Hair follicle dermal papilla cell (primary cell): ENCODE measurements around a stretch of chr4.

GRCh38 chr4:1035307-1035922, 24.0 kb downstream of the FGFRL1 start:
- CAGE, long polyA plus RNA: no peak

- CAGE, long polyA plus RNA: no peak
Measured at GRCh38 chr4:1245001-1245733, 3.8 kb downstream of the CTBP1 start.

DNA sequence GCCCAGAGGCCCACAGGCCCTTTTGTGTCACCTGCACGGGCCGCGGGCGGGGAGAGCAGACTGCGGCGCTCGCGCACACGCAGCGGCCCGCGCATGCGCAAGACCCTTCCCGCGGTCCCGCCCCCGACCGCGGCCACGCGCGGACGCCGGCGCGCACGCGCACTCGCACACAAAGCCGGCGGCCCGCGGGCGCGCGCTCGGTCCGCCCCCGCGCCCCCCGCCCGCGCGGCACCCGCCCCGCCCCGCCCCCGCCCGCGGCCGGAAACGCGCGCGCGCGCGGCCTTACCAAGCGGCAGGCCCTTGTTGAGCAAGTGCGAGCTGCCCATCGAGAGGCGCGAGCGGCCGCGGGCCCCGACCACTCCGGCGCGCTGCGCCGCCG, 311 bp downstream of the CTBP1 start:
- CAGE, long polyA plus RNA: no peak

DNA sequence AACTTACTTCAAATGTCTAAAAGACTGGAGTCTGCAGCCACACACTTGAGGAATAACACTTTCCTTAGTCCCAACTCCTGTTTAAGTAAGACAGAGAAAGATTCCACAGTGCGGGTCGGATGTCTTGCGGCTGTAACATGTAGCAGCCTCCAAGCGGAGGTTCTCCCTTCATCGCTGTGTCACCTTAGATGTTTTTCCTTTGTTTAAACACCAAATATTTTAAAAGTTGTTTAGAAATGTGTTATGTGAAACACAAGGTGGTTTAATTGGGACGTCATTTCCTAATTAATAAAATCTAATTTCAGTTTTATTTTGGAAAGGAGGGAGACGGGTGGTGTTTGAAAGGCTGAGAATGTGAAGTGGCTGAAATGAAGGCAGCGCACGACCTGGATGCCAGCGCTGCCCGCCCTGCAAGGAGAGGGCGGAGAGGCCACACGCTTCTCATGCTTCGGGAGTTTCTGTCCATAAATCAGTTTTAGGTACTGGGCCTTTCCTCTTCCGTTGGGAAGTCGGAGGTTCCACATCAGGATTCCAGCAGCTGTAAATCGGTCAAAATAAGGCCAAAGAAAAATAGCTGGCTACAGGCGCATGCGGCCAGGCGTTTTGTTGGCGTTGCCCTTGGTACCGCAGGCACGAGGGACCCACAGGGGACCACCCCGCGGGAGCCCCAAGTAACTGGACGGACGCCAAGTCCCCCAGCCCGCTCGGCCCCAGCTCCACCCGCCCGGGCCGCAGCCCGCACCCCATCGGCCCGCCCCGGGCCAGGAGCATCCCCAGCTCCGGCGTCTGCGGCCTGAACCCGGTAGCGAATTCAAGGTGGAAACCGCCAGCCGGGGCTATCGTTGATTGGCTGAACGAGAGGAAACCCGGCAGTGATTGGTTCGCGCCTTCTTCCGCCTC, 563 bp upstream of the MAEA start:
- CAGE, long polyA plus RNA: no peak

- CAGE, long polyA plus RNA: no peak
Measured at GRCh38 chr4:1324009-1324765, 22.8 kb upstream of the UVSSA start.

- CAGE, long polyA plus RNA: no peak
Measured at GRCh38 chr4:1329262-1330418, 17.4 kb upstream of the UVSSA start.

GRCh38 chr4:1330598-1331189, 16.3 kb upstream of the UVSSA start:
- CAGE, long polyA plus RNA: no peak

DNA sequence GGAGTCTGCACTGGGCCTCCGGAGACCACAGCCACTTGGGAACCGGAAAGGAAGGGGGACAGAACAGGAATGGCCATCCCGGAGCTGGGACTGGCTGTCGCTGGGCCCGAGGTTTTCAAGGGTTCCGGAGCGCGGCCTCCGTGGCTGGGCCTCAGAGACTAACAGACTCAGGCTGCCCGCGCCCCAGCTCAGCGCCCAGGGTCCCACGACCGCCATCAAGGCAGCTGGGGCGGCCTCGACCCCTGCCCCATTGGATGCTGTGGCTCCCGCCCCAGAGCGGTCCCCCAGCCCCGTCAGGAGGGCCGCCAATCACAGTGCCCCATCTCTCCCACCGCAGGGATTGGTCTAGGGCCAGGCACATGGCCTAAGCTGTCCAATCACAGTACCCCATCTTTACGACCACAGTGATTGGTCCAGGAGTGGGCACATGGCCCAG, 105.2 kb upstream of the NKX1-1 start:
- CAGE, long polyA plus RNA: no peak

- CAGE, long polyA plus RNA: no peak
Measured at GRCh38 chr4:1568712-1569330, 115.3 kb downstream of the FAM53A start.

GRCh38 chr4:1717083-1717738, 3.9 kb downstream of the TMEM129 start:
- CAGE, long polyA plus RNA: no peak

DNA sequence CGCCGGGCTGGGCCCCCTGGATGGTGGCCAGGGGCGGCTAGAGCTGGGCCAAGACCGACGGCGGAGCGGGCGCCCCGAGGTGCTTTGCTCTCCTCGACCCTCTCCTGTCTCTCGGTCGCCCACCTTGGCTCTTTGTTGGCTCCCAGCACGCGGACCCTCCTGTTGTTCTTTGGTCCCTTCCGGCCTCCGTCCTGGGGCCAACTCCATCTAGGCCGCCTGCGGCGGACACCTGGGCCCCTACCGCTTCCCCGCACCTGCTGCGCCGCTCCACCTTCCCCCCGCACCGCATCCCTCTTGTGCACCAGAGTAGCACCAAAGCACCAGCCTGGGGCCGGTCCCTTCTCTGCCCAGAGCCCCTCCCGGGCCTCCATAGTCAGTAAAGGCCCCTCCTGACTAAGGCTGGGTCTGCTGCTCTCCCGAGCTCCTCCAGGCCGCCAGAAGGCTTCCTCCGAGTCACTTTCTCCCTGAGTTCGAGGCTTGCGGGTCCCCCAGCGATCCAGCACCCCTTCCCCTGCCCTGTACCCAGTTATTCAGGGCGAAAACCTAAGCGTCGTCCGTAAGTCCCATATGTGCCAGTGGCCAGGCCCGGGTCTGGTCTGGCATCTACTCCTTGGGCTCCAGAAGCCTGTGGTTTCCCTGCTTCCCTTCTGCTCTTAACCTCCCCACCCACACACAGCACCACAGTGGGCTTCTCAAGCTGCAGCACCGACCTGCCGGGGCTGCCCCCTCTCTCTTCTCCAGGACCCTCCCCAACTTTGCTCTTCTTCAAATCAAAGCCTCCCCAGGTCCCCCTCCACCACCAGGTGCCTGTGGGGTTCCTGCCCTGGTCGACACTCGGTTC, 737 bp downstream of the TACC3 start:
- CAGE, long polyA plus RNA: no peak

DNA sequence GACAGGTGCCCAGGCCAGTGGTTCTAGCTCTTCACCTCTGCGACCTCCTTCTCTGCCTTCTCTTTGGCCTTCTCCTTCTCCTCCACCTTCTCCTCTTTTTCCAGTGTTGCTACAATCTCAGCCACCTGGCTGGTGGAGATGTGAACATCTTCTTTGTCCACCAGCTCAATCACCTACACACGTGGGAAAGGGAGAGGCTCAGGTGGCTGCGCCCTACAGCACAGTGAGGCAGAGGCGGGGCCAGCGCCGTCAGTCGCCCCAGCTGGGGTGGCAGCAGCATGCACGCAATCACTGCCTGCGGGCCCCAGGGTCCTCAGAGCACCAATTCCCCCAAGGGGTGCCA, 21.3 kb downstream of the FGFR3 start:
- CAGE, long polyA plus RNA: no peak

DNA sequence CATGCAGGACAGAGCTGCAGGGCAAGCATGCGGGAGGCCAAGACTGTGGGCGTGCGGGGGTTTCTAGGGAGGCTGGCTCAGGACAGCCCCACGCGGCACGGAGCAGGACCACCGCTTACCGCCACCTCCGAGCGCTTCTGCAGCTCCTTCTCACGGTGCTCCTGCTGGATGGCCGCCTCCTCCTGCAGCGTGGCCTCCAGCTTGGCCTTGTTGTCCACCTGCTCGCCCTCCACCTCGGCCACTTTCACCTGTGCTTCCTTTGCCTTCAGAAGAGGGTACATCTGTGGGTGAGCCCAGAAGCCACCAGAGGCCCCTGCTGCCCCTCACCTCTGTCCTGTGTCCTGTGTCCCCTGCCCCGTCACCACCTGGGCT, 29.8 kb downstream of the FGFR3 start:
- CAGE, long polyA plus RNA: no peak

GRCh38 chr4:1841507-1841773, 14.5 kb downstream of the LETM1 start:
- CAGE, long polyA plus RNA: no peak

DNA sequence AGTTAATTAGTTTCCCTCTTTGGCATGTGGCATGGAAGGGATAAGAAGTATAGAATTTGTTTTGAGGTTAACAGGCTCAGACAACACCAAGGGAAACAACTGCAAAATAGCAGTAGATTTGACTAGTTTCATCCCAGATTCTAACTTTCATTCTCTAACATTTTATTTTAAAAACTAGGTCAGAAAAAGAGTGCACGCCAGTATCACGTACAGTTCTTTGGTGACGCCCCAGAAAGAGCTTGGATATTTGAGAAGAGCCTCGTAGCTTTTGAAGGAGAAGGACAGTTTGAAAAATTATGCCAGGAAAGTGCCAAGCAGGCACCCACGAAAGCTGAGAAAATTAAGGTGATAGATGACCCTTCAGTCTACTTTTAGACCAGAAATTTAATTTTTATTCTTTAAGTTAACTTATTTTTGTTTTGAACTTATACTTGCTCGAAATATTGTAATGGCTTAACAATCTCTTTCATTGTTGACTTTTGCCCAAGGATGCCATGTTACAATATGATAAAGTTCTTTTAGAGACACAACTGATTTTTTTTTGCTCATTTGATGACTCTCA, 45.6 kb downstream of the NSD2 start:
- CAGE, long polyA plus RNA: no peak

DNA sequence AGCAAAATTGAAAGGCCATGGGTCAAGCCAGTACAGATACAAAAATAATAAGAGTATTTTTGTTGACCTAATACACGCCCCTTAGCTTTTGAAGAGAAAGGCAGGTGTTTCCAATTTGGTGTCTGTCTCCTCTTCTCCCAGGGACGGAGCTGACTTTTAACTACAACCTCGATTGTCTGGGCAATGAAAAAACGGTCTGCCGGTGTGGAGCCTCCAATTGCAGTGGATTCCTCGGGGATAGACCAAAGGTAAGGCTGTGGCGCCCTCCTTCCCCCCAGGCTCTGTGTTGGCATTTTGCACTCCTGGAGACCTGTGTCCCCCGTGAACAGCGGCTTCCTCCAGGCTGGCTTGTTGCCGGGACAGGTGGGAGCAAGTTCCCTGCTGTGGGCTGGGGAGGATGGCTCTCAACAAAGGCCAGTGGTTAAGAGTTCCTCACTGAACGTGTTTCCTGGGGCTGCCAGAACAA, 33.6 kb downstream of the NELFA start:
- CAGE, long polyA plus RNA: no peak

DNA sequence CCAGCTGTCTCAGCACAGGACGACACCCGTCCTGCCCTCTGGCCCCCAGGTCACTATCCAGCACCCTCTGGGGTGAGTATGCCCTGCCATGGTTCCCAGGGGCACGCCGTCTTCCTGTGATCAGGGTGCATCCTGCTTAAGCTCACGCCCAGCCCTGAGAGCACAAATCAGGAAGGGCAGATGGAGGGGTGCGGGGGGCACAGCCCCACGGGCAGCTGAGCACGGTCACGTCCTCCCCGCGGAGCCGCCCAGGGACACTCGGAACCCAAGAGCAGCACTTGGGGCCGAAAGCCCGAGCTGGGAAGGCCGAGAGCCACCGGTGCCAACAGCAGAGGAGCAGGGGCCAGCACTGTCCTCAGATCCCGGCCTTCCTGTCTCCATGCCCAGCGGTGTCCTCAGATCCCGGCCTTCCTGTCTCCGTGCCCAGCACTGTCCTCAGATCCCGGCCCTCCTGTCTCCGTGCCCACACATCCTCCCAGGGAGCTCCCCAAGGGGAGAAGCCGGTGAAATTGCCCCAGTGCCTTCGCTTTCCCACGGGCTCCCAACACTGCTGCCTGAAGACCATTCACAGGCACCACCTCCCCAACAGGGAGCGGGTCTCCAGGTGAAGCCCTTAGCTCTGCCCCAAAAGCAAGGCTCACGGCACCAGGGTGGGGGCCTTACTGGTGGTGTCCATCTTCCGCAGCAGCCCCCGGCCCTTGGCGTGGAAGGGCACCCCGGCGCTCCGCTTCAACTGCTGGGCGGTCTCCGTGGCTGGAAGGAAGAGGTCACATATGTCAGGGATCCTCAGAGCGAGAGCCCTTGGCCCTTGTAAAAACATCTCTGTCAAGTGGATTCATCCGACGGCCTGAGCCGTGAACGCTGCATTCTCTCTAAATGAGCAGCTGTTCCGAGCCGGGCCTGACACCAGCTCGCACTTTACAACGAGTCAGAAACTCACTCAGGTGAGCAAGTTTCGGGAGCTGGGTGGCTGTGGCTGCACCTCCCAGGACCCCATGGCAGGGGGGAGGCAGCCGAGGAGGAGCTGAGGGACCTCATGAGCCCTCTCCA, 21.2 kb downstream of the NELFA start:
- CAGE, long polyA plus RNA: no peak

GRCh38 chr4:2040967-2041608, 707 bp upstream of the C4orf48 start:
- CAGE, long polyA plus RNA: no peak

DNA sequence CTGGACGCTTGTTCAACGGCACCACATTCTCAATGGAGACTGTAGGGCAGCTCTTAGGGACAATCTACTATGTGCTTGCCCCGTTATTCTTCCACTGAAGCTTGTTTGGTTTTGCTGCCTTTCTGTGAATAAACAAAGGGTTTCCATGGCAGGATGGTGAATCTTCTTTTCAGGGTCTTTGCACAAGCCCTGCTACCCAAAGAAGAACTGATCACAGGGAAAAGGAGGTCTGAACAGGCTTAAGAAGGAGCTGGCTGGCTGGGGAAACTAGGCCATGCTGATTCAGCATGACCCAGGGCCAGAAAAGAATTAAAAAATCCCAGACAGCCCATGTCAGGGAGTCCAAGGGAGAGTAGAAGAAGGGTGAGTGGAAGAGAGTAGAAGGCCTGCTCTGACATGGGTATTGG, 35.7 kb downstream of the NAT8L start:
- CAGE, long polyA plus RNA: no peak

DNA sequence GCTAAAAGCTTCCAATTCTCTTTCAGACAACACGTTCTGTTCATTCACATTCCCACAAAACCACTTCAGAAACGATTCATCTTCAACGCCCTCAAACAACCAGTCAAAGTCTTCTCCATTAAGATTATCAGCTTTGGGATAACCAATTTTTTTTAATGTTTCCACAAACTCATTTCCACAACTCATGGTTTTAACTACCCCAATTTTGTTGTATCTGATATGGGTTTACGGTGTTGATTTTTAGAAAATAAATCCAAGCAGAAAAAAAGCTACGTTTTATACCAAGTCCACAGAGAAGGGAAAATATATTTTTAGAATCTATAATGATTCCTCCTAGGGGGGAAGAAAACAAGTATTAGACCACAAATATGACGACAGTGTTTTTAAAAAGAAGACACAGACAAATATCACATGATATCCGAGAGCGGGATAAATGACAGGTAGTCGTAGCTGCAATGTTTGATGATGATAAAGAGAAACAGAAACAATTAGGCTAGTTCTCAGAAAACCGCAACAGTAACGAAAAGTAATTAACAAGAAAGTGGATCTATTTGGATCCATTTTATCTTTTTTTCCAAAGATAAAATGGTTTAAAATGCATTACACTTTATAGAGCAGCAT, 1.1 kb downstream of the HAUS3 start:
- CAGE, long polyA plus RNA: no peak